Hair follicle dermal papilla cell (primary cell): ENCODE measurements around a stretch of chr22.

GRCh38 chr22:12602671-12602959 lies 2925.4 kb upstream of the OR11H1 start:
- CAGE, long polyA plus RNA: no peak

- CAGE, long polyA plus RNA: no peak
Measured at GRCh38 chr22:16600994-16601604, 8.5 kb upstream of the CCT8L2 start.

DNA sequence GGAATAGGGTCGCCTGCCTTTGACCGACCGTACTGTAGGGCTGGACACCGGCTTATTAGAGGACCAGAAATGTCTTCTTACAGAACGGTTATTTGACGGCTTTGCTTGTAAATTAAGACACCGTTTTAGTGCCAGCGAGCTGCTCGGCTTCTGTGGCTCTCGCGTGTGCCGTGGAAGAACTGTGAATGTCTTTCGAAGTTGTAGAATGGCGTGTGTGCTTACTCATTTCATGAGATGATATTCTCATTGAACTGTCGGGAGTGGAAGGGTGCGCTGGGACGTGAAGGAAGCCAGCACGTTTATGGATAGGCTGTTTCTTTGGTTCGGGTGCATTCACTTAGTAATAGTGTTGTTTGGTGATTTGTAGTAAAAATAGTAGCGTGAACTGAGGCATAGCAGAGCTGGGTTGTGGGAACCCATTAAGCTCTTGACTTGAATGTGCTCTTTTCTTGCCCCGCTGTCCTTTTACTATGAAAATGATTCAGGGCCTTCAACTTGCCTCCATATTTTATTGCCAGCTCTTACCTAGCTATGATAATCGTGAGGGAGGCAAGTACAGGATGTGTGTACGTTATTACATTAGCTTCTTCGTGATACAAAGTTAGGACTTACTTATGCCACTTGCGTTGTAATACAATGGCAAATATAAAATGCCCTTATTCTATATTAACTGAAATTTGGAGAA lies 10.6 kb upstream of the CCT8L2 start:
- CAGE, long polyA plus RNA: no peak

GRCh38 chr22:17097474-17098025 lies 12.8 kb downstream of the IL17RA start:
- CAGE, long polyA plus RNA: no peak

GRCh38 chr22:17159306-17159531 lies 142 bp upstream of the HDHD5 start:
- CAGE, long polyA plus RNA: no peak

DNA sequence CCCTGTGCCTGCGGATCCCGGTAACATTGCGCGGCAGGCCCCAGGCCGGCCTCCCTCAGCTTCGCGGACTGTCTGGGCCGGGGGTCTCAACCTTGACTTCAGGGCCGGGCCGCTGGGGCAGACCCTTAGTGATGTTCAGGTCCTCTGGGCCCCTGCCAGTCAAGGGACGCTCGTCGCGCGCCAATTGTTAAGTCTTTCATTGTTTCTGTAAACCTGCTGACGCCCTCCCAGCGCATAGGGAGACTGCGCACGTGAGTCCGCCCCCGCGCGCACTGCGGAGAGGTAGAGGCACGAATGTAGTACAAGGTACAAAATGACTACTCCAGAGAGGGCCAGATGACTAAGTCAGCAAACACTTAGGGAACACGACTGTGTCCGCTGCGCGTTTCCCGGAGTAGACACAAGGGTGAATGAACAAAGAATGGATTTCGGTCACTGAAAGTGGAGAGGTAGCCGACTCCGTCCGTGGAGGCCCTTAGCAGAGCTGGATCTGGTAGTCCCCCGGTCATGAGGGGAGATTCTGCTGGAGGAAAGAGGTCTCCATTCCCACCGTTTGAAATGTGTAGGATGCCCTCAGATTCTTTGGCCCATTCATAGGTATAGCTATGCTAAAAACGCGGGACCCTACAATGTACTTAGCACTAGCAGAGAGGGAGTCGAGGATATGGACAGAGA lies 592 bp upstream of the HDHD5 start:
- CAGE, long polyA plus RNA: no peak

DNA sequence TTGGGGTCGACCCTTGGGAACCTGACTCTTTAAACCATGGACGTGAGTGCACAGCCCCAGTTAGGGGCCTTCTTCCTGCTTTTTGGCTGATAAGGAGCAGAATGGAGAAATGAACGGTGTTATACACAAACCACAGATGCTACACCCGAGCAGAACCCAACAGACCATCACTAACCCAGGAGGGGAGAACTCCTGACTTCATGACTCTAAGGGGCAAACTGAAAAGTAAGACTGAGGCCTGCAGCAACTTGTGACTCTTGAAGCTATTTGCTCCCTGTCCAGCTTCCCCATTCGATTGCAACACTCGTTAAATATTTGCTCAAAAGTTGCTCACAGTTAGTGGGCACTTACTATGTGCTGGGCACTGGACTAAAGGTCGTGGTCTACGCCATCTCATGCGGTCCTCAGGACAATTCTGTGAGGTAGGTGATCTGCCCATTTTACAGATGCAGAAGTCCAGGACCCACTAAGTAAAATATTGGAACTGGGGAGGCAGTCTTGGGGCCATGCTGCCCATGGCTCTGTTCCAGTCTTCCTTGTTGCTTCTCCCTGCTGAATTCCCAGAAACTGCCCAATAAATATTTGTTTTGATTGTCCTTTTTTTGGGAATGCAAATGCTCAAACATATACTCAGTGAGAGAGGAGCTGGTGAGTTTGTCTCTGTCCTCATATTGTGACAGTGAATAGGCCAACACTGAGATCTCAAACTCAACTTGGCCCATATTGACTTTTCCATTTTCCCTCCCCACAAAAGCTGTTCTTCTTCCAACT lies 9.6 kb upstream of the ADA2 start:
- CAGE, long polyA plus RNA: no peak

- CAGE, long polyA plus RNA: no peak
Measured at GRCh38 chr22:17265573-17266041, 46.4 kb upstream of the ADA2 start.

- CAGE, long polyA plus RNA: no peak
Measured at GRCh38 chr22:17368462-17369379, 539 bp upstream of the CECR2 start.

- CAGE, long polyA plus RNA: no peak
Measured at GRCh38 chr22:17592060-17592618, 28.8 kb downstream of the SLC25A18 start.

DNA sequence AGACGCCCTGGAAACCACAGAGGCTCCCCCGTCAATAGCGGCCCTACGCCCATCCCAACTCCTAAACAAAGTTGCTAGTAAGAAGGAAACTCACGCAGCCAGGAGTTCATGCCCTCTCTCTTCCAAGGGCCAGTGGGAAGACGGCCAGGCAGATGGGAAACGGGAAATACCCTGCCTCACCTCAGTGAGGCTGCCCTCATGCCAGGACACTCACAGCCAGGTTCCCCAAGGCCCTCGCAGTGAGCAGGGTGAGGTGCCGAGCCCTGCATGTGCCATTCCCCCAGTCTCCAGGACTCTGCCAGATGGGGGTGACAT lies 20.7 kb downstream of the BID start:
- CAGE, long polyA plus RNA: no peak

DNA sequence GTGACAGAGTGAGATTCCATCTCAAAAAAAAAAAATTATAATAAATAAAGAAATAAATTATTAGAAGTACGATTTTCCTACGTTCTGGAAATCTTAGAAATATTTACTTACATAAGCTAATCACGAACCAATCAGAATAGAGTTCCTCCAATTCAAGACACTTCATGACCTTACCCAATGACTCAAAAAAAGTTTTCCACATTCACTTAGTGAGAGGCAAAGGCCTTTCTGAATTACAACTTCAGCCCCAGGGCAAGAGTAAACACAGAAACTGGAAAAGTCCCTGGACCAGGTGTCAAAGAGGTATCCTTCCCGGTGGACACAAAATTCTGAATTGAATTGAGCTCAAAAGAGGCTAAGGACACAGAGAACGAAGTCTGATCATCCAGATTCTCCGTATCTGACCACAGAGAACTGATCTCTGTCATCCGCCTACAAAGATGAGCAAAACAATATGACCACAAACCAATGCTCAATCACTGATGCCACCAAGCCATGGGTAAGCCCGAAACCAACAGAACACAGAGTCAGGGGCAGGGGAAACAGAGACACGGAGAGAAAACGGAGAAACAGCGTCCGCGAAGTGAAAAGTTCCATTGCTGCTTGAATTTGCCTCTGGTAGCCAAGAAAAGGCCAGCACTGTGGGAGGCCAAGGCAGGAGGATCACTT lies 6.9 kb downstream of the BID start:
- CAGE, long polyA plus RNA: no peak

DNA sequence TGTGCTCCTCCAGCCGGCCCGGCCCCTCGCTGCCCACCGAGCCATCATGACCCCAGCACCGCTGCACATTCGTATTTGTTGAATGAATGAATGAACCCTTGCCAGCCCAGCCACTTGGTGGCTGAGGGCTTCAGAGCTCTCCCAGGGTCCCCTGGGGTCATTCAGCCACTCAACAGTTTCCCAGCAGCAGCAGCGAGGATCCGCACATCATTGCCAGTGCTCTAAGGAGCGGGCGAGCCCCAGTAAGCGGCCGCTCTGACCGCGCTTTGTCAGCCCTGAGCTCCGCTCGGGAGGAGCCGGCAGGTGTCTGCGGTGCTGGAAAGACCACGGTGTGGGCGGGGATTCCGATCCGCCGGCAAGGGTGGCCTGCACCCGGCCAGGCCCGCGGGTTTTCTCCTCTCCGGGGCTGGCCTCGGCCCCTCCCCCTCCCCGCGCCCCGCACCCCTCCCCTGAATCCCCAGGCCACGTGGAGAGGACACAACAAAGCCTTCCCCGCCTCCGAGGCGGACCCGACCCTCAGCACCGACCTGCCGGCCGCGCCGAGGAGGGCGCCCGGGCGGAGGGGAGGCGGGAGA lies 561 bp downstream of the BID start:
- CAGE, long polyA plus RNA: no peak

DNA sequence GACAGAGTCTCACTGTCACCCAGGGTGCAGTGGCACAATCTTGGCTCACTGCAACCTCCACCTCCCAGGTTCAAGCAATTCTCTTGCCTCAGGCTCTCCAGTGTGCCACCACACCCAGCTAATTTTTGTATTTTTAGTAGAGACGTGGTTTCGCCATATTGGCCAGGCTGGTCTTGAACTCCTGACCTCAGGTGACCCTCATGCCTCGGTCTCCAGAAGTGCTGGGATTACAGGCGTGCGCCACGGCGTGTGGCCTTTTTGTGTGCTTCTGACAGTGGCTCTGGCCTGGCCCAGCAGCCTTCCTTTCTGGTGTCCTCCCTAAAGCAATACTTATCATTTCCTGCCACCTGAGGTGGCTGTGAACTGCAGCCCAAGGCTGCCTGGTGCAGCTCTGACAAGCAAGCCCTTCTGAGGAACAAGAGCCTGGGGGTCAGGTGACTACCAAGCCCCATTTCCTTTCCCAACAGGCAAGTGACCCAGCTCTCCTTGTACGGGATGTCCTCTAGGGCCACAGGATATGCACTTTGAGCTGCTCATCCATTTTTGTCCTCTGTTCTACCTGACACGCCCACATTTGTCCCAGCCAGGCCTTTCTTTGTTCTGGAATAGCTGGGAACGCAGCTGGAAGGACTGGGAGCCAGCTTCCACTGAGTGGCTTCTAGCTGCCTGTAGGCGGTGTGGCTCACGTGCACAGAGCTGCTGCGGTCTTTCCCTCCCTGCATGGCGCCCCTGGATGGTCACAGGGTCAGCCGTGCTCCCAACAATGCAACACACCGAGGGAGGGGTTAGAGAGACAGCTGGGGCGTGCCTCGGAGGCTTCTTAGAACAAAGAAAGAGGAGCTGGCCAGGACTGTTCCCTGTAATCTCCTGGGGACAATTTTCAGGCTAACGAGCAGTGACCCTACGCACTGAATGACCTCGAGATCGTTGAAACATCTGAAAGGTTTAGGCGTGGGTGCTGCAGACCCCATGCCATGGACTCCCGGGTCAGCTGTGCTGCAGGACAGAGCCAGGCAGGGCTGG lies 12.3 kb upstream of the BID start:
- CAGE, long polyA plus RNA: no peak

- CAGE, long polyA plus RNA: no peak
Measured at GRCh38 chr22:17895228-17895839, 121.1 kb upstream of the BID start.

GRCh38 chr22:17924828-17925459 lies 99.4 kb downstream of the MICAL3 start:
- CAGE, long polyA plus RNA: no peak

GRCh38 chr22:17952277-17952601 lies 72.1 kb downstream of the MICAL3 start:
- CAGE, long polyA plus RNA: no peak

GRCh38 chr22:17963792-17964812 lies 60.3 kb downstream of the MICAL3 start:
- CAGE, long polyA plus RNA: no peak

DNA sequence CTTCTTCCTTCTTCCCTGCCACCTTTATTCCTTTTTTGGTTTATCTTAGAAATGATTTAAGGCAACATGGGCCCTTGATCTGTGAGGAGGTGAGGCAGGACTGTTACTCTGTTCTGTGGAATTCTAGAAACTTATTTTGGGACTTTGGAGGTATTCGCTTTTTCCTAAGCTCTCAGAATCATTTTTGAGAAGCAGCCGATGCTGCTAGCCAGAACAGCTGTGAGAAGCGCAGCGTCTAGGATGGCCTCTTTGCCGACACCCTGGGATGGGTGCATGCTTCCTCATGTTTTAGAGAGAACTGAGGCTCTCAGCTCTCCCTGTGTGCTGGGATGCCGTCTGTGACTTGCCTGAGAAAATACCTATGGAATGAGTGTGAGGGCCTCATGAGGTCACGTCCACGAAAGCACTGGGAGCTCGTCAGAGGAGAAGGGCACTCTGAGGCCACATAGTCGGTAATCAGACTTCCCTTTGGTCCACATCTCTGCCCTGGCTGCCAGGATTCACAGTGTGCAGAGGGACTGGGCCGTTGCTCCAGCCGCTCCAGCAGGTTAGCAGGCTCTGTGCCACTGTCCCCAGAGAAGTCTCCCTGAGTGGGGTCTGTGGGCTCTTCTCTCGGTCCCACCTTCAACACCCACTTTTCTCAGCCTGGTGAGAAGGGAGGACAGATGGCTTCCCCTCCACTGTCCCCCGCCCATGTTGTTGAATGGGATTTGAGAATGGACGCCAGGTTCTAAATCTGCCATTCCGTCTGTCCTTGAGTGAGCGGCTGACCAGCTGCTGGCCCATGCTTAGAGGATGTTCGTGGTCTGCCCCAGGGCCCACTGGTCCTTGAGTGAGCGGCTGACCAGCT lies 54.6 kb downstream of the MICAL3 start:
- CAGE, long polyA plus RNA: no peak

DNA sequence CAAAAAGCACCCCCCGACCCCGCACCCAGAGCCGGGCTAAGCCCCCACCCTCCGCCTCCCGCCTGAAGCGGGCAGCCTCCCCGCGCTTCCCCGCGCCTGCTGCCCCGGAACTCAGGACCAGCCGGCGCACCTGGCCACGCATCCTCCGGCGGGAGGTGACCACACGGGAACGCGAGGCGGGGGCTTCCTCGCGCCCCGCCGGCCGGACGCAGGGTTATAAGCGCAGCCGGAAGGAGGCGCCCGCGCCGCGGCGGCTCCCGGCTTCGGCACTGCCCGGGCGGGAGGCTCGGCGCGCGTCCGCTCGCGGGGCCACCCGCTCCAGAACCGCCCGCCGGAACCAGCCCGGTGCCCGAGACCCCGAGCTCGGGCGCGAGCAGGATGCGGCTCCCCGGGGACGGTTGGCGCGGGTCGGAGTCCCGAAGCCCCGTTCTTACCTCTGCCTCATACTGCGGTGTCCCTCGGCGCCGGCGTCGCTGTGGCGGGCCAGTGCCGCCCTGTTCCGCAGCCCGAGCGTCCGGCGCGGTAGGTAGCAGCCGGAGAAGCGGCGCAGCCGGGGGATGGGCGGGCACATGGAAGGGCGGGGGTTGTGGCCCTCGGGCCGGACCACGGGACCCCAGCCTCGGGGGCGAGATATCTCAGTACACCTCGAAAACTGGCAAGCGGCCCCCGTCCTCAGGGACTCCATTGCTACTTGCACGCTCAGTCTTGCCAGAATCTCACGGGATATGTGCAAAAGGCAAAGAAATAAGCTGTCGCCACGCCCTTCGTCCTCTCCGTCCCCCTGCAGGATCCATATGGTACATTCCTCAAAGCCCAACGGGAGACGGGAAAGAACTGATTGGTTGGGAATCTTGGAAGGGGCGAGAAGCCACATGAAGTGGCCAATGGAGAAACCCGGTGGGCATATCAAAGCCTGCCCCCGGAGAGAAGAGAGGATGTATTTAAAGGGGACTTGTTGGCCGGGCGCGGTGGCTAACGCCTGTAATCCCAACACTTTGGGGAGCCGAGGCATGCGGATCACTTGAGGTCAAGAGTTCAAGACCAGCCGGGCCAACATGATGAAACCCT lies 23.1 kb downstream of the MICAL3 start:
- CAGE, long polyA plus RNA: no peak